Metastatic Breast Carcinoma in the Brain (tissue), 10 donors: ENCODE measurements around the genes CIART, SETDB1 and CDC42SE1.

GRCh38 chr1:149931179-149931988 lies 3.8 kb upstream of the SF3B4 start:
- PRO-cap, 10 experiments = no peak in any of the 10 experiments

- PRO-cap, 10 experiments = no peak in any of the 10 experiments
Observed at GRCh38 chr1:150151189-150151782, 1.6 kb downstream of the PLEKHO1 start.

DNA sequence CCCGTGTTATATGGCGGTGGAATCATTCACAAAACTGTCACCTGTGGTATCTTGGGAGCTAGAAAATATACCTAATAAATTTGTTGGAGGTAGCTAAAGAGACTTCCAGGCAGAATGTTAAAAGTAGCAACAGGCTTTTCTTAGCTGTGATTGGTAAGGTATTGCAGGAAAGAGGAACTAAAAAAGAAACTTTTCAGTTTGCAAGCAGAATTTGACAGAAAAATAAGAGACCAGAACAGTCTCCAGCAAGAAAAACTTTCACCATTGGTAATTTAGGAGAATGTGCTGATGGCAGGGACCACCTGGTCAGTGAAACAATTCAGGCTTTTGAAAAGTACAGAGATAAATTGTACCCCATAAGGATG lies 15.6 kb downstream of the PLEKHO1 start:
- PRO-cap, 10 experiments = no peak in any of the 10 experiments

DNA sequence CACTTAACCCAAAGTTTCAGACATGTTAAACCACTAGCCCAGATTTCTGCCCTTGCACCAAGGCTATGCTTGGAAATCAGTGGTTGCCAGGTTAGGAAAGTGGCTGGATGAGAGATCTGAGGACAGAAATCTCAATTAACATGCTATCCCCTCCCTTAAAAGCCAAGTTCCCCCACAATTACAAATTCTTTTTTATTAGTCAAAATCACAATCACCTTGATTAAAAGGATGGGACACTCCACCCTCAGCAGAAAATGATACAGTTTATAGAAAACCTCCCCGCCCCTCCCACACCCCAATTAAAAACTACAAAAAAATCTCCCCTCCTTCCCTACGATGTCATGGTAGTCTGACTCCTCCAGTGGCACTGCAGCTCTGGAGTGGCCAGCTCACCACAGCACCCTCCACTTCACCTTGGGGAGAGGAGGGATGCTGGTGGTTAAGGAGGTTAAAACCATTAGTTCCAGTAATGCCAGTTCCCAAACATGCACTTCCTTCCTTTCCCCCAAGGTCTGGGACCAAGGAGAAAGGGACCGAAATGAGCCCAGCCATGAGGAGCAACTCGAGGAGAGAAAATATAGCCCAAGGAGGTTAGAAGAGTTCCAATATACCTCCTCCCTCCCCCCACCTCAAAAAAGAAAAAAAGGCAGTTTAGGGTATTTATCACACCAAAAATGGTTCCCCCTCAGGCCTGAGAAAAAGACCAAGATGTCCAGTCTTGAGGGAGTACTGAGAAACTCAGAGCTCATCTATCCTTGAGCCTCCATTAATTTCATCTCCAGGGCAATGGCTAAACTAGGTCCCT lies 3.4 kb downstream of the APH1A start:
- PRO-cap, 10 experiments = no peak in any of the 10 experiments

GRCh38 chr1:150282434-150282644 lies at the start of gene CIART:
CIART (plus strand) TSS chr1:150282554.
- PRO-cap, 10 experiments = peak in 10 of 10 experiments; most common plus-strand start chr1:150282566 (in 7)

DNA sequence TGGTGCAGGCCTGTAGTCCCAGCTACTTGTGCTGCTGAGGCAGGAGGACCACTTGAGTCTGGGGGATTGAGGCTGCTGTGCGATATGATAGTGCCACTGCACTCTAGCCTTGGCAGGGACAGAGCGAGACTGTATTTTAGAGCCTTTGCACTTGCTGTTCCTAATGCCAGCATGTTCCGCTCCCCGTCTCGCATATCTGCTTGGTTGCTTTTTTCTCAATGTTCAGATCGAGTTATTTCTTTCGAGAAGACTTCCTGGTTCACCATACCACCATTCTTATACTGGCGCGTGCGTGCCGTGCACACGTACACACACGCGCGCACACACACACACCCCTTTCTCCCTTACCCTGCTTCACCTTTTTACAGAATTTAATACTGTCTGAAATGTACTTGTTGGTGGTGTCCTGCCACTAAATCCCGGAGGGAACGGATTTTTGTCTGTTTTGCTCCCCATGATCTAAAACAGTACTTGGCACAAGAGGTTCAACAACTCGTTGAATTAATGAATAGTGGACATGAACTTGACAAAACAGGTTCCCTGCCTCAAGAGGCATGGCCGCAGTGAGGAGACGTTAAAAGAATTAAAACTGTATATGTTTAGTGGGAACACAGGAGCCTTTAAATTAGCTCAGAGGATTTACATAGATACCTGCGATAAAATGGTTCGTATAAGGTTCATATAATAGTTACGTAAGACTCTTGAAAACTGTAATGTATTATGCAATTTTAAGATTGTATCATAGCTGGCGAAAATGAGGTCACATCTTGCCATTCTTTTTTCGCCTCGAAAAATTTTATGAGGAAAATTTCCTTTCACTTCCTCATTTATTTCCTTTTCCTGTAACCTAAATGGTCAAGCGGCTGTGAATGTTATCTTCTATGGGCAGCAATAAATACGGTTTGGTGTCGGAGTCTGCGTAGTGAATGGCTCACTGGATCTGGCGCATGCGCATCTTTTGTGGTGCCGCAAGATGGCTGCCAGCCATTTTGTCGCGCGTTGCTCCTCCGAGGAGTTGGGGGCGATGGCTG lies 897 bp upstream of the RPRD2 start:
- PRO-cap, 10 experiments = peak in 8 of 10 experiments; most common plus-strand start position 964 of the sequence (in 6); most common minus-strand start position 928 of the sequence (in 7)

GRCh38 chr1:150504173-150505059 lies 3.5 kb upstream of the ECM1 start:
- PRO-cap, 10 experiments = no peak in any of the 10 experiments

DNA sequence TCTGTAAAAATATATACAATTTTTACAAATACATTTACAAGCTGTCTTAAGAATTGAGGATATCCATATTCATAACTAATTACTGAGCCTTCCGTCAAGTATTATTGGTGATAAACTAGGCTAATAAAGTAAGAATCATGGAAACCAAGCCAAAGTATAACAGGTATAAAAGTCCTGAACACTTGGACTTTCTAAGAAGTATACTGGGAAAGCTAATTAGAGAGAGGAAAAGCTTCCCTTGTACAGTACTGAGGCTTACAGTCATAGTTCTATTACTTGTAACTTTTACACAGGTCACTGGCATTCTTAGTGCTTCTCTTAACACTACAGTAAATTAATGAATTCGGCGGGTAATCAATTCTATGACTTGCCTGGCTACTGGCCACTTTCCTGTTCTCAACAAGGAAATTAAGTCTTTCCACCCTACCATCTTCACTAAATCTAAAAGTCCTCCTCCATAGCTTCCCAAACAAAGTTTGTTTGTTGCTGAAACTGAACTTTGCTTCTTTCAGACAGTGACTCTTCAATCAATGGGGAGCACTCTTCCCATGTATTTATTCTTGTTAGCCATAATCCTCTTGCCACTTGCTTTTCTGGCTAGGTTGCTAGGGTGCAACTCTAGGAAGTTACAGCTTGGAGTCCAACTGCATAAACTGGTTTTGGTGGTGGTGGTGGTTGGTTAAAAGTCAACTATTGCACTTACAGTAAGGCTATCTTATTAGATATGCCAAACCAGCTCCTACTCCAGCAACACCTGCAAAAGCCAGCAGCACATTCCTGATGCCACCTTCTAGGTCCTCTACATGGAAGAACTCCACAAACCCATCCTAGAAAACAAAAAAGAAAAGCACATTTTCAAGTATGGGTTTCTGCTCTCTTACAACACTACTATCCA lies 2.5 kb downstream of the MCL1 start:
- PRO-cap, 10 experiments = peak in 10 of 10 experiments; most common plus-strand start position 194 of the sequence (in 2); most common minus-strand start position 655 of the sequence (in 10)

DNA sequence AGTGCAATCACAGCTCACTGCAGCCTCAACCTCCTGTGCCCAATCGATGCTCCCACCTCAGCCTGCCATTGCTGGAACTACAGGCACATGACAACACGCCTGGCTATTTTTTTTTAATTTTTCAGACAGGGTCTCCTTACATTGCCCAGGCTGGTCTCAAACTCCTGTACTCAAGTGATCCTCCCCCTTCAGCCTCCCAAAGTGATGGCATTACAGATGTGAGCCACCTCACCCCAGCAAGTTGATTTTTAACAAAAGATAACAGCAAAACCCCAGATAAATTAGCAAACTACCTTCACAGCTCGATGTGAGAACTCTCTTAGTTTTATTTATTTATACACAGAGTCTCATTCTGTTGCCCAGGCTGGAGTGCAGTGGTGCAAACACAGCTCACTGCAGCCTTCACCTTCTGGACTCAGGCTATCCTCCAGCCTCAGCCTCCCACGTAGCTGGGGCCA lies 15.3 kb downstream of the ENSA start:
- PRO-cap, 10 experiments = no peak in any of the 10 experiments

DNA sequence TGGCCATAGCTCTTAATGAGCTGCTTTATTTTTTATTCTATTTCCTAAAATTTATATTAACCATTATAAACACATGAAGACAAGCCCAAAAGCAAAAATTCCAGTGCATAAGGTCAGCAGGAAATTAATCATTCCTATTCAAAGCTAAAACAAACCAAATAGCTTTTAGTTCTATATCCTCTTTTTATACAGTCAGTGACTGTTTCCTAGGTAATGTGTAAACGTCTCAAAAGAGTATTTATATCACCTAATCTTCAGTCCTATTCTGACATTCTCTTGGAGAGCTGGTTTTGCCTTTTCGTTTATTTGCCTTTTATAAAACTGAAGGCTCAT lies 4.2 kb downstream of the GOLPH3L start:
- PRO-cap, 10 experiments = no peak in any of the 10 experiments

DNA sequence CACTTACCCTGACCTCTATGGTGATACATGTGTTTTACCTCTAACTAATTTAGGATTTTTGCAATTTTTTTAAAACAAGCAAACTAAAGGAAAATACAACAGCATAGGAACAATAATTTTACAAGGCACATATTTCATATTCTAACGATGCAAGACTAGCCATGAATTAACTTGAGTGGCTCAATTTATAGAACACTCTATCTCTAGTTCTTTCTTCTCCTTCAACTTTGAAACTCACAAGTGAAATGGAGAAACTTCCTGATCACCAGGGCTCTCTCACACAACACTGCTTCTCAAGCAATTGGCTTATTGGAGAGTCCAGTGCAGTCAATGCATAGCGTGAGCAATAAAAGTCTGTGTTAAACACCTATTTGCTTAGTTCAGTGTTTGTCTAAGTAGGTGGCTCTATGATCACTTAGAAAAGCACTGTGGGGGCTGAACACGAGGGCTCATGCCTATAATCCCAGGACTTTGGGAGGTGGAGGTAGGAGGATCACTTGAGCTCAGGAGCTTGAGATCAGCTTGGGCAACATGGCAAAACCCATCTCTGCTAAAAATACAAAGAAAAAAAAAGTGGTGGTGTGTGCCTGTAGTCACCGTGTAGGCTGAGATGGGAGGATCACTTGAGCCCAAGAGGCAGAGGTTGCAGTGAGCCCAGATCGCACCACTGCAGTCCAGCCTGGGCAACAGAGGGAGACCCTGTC lies 12.2 kb downstream of the CTSS start:
- PRO-cap, 10 experiments = no peak in any of the 10 experiments

DNA sequence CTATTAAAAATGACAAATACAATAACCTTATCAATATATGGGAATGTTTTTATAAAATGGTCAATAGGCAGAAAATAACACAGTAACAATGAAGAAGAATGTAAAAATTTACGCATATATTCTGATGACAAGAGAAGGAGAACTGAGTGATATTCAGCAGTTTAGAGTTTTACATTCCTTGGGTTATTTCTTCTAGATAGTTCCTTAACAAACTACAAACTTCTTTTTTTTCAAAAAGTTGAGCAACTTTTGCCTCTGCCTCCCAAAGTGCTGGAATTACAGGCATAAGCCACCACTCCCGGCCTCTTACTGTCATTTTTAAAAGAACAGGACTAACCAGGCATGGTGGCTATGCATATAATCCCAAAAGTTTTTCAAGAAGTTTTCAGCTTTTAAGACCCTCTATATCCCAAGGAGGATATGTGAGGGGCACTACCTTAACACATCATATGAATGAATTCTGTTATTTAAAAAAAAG lies 32.9 kb downstream of the ARNT start:
- PRO-cap, 10 experiments = no peak in any of the 10 experiments

GRCh38 chr1:150926057-150926853 lies at the start of gene SETDB1:
SETDB1 (plus strand) TSS chr1:150926363.
- PRO-cap, 10 experiments = peak in 10 of 10 experiments; most common plus-strand start chr1:150926270 (in 6); most common minus-strand start chr1:150926150 (in 6)

DNA sequence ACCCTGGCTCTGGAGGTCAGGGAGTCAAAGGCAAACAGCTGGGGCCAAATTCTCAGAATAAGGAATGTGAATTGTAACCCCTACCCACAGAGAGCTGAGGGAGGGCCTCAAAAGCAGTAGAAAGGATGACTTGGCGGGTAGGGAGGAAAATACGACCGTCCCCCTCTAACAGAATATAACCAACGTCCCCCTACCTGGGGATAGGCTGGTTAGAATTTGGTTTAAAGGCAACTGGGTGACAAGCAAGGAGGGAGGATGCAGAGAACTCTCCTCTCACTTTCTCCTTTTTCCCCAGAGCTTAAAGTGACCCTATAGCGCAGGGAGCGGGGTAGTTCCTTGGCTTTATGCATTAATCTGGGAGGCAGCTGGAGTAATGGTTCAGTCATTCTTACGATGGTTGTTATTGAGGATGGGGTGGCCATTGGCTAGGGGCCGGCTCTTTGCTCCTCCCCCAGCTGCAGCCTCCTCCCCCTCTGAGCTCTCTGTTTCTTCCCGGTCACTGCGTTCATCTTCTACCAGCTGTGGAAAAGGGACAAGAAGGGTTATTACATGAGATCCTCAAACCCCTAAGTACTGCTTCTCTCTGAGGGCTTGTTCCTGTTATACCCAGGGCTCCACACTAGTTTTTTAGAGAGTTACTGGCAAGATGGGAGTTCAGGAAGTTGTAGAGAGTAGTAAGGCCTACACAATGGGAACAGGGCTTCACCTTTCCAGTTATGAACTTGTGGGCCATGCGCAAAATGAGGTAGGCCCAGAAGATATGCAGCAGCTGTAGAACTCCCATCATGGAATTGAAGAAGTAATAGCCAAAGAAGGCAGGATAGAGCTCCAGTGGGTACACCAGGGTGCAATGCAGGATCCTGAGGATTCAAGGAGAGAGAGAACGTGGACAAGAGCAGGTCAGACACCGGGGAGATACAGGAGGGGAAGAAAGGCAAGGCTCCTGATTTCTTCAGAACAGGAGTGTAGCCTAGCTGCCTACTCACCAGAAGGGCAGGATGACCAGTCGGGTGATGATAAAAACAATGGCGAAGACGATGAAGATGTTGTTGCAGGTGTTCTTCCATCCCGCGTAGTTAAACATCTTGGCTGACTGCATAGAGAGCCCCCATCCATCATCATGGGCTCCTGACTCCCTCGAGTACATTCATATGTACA lies 8.5 kb downstream of the CERS2 start:
- PRO-cap, 10 experiments = peak in 2 of 10 experiments; most common plus-strand start position 510 of the sequence (in 1); most common minus-strand start position 509 of the sequence (in 2)

DNA sequence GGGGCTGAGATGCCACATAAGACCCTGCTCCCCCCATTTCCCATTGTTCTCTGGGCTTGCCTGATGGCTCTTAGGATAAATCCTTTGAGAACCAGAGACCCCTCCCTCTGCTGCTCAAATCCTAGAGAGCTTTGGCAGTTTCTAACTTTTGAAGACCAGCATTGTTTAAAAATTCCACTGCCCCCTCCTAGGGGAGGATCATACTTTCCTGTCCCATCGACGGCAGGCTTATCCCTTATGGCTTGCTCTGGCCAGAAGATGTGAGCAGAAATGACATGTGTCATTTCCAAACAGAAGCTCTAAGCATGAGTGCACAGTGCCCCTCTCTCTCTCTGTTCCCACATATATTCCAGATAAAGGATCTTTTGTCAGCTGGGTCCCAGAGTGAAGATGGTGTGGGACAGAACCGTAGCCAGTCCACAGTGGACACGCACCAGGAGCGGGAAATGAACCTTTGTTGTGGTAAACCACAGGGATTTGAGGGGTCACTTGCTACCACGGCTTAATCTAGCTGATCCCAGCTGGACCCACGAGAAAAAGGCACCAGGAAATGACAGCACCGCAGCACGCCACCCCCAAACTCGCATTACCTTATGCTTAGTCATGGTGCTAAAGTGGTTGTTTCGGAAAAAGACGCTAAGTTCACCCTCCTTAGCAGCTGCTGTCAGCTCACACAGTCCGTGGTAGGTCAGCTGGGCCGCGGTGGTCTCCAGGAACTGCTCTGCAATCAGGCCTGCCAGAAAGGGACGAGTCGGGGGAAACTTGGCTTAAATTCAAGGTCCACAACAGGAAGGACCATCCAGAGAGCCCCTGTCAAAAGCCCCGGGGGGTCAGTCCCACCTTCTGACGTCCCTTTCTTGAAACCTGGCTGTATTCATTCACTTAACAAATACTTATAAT lies 7.7 kb downstream of the MINDY1 start:
- PRO-cap, 10 experiments = no peak in any of the 10 experiments

DNA sequence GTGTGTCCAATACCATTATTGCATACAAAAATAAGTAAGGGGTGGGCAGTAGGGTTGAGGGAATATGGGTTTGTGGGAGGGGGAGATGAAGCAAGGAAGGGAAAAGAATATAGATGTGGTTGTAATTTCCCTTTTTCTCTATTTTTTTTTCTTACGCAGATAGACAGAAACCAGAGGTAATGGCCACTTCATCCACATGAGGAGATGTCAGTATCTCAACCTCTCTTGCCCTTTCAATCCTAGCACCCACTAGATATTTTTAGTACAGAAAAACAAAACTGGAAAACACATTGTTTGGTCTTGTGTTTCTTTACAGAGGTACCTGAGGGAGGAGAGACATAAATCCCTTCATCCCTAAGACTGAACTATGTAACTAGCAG lies 2.7 kb downstream of the C1orf56 start:
- PRO-cap, 10 experiments = no peak in any of the 10 experiments

- PRO-cap, 10 experiments = peak in 10 of 10 experiments; most common plus-strand start chr1:151059711 (in 4); most common minus-strand start chr1:151059573 (in 8)
Observed at GRCh38 chr1:151059087-151059934, at the start of gene CDC42SE1. CDC42SE1 (minus strand) TSS chr1:151059622.

DNA sequence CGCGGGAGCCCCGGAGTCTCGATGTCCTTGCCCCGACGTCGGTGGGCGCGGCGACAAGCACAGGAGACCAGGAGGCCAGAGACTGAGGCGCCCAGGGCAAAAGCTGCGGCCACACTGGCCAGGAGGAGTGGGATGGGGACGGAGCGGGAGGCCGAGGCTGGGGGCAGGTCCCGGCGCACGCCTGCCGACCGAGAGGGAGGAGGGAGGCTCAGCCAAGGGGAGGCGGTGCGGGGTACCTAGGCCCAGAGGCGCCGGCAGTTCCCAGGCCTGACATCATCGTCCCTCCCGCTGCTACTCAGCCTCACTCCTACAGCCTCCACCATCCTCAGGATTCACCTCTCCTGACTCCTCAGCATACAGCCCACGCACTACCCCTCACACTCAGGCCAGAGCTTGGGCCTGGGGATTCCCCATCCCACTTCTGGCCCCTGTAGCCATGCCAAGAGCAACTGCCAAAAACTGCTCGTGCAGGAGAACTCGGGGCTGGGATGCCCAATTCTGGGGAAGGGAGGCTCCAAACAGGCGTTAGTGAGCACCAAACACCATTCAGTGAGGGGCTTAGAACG lies 13.0 kb downstream of the SEMA6C start:
- PRO-cap, 10 experiments = no peak in any of the 10 experiments

DNA sequence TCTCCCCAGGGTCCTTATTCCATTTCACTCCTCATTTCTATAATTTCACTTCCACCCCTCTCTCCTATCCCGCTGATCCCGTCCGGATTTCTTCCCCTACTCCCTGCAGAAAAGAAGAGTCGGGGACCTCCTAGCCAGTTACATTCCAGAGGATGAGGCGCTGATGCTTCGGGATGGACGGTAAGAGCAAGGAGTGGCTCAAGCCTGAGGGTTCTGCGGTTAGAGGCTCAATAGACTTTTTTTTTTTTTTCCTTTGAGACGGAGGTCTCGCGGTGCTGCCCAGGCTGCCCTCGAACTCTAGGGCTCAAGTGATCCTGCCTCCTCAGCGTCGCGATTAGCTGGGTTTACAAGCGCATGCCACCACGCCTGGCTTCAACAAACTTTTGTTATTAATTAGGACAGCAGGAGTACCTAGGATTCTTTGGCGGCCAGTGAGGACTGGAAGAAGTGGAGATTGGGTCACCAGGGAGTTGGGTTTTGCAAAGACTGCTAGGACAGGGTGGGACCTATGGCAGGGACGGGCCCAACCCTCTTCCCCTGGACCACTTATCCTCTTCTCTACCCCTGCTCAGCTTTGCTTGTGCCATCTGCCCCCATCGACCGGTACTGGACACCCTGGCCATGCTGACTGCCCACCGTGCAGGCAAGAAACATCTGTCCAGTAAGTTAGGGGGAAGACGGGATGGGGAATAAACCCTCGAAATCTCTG lies 572 bp downstream of the SCNM1 start:
- PRO-cap, 10 experiments = peak in 1 of 10 experiments; most common minus-strand start position 195 of the sequence (in 1)

- PRO-cap, 10 experiments = peak in 2 of 10 experiments; most common minus-strand start chr1:151304354 (in 1)
Observed at GRCh38 chr1:151304080-151304433, 22.0 kb downstream of the ZNF687 start.